ENCODE measurements around the genes CA4 and METTL2A.

DNA sequence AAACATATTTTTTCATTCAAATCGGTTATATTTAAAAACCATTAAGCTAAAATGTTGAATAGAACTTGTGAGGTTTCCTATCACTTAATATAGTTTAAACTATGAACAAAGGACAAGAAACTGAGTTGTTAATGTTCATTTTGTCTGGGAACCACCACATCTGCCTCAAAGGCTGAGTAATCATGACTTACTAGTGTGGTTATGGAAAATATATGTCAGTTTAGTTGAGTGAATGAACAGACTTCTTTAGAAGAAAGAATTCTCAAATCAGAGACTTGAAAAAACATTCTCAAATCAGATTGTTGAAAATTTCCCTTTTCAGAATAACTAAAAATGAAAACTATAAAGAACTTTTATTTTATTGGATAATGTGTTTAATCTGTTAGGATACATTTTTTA lies 55.0 kb downstream of the VMP1 start:
- PRO-cap: no peak
- RRBS, 2 experiments: no CpG with 5 or more reads among the region's 1 CpG

GRCh38 chr17:59790825-59791417 lies 83.5 kb downstream of the VMP1 start:
- PRO-cap: no peak
- RRBS, 2 experiments: no CpG with 5 or more reads among the region's 7 CpGs

GRCh38 chr17:59837362-59837730 lies 55.4 kb downstream of the TUBD1 start:
- PRO-cap: no peak
- RRBS, 2 experiments: no CpG with 5 or more reads among the region's 4 CpGs

GRCh38 chr17:60086916-60087737 lies 8.4 kb upstream of the HEATR6 start:
- PRO-cap: no peak
- RRBS, 2 experiments: no CpG with 5 or more reads among the region's 8 CpGs

DNA sequence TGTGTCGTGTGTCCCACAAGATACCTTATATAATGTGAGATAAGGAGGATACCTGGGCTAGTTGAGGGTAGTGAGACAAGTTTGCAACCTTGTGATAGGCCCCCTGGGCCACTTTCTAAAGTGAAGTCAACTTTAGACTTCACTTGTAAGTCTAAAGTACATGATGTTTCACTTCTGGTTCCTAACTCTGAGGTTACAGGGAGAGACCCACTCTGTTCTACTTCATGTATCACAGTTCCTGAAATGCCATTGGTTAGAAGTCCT lies 10.7 kb upstream of the HEATR6 start:
- PRO-cap: no peak
- RRBS, 2 experiments: no CpG with 5 or more reads among the region's 1 CpG

- PRO-cap: no peak
- RRBS, 2 experiments: 5 to 57% methylated on average over 11 of the region's 34 CpGs
These were observed at the start of gene CA4 for GRCh38 chr17:60149516-60150064. Gene CA4 (plus strand): TSS chr17:60149973.

- PRO-cap: no peak
- RRBS, 2 experiments: no CpG with 5 or more reads among the region's 3 CpGs
These were observed 50.9 kb downstream of the USP32 start for GRCh38 chr17:60340970-60341575.

- PRO-cap: no peak
- RRBS, 2 experiments: 41 to 73% methylated on average over 39 of the region's 74 CpGs
These were observed 825 bp upstream of the CHCT1 start for GRCh38 chr17:60421096-60422231.

DNA sequence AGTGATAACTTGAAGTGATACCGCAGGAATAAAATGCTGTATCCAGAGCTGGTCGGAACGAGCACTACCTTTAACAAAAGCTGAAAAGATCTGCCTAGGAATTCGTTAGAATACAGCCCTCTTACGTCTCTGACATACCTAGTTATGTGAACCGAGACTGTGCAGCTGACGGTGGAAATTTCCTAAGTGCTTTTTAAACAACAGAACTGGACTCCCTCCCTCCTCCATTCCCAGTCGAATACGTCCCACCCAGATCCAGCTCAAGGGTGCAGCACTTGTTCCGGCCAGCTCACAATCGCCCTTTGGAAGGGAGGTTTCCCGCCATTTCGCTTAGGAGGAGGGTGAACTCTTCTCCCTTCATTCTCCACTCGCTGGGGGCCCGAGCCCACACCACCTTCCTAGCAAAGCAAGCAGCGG lies 536 bp upstream of the PPM1D start:
- PRO-cap: bidirectional peak, plus-strand start at position 360 of the sequence, minus-strand start at position 304 of the sequence
- RRBS, 2 experiments: no CpG with 5 or more reads among the region's 16 CpGs

DNA sequence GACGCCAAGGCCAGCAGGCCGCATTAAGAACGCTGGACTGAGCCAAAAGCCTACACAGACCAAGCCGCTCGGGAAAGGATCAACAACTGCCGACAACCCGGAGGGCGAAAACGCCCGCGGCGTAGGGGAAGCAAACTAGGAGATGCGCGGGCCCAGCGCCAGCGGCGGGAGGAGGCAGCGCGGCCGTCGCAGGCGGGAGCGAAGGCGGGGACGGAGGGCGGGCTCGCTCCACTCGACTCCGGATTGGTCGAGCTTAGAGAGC lies 196 bp upstream of the PPM1D start:
- PRO-cap: bidirectional peak, plus-strand start outside the sequence, minus-strand start at position 144 of the sequence
- RRBS, 2 experiments: 10% methylated on average over 2 of the region's 30 CpGs; no CpG with 5 or more reads in 1 of the 2 experiments

GRCh38 chr17:61139162-61139730 lies 260.4 kb upstream of the TBX2 start:
- PRO-cap: no peak
- RRBS, 2 experiments: no CpG with 5 or more reads among the region's 6 CpGs

DNA sequence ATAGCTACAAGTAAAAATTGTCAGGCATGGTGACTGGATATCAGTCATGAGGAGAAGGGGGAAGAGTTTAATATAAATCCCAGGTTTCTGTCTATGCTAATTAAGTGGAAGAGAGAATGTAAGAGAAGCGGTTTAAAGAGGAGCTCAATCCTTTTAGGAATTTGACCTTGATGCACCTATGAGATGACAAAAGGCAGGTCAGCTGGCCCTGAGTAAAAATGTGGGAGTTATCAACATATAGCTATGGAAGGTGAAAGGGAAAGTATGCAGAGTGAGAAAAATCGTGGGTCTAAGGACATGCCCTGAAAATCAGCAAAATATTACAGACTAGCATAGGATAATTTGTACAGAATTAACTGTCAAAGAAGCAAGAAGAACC lies 210.0 kb upstream of the TBX2 start:
- PRO-cap: no peak
- RRBS, 2 experiments: no CpG with 5 or more reads among the region's 2 CpGs

DNA sequence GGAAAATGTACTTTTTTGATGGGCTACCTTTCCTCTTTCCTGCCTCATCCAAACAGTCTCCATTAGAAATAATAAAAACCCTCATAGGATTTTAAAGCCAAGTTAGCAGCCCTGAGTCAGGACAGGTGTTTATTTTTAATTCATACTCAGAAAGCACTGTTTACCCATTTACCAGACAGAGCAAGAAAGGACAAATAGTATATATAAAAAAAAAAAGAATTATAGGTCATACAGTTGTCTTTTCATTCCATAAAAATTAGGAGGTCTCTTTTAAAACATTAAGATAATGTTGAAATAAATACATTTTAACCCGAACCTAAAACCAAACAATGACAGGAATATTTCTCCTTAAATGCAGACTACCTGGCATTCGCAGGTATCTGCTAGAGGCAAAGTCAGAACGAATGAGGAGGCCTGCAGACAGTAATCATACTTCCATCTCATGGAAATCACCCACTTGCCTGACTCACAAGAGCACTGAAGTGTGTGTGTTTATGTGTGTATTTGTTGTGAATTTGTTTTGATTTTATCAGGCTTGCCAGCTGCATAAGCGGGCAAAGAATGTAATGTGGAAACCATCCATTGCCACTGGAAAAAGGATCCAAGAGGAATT lies 198.7 kb upstream of the TBX2 start:
- PRO-cap: no peak
- RRBS, 2 experiments: no CpG with 5 or more reads among the region's 4 CpGs

- PRO-cap: no peak
- RRBS, 2 experiments: no CpG with 5 or more reads among the region's 9 CpGs
These were observed 147.6 kb upstream of the TBX2 start for GRCh38 chr17:61251965-61252582.

- PRO-cap: bidirectional peak, plus-strand start at chr17:61411355, minus-strand start at chr17:61411294; bidirectional peak, plus-strand start at chr17:61411609, minus-strand start at chr17:61411633
- RRBS, 2 experiments: 64 to 74% methylated on average over 27 to 32 of the region's 86 CpGs
These were observed 11.4 kb downstream of the TBX2 start for GRCh38 chr17:61410863-61411711.

GRCh38 chr17:61945014-61945556 lies 17.3 kb upstream of the INTS2 start:
- PRO-cap: no peak
- RRBS, 2 experiments: no CpG with 5 or more reads among the region's 3 CpGs

GRCh38 chr17:61980518-61981008 lies 52.8 kb upstream of the INTS2 start:
- PRO-cap: no peak
- RRBS, 2 experiments: no CpG with 5 or more reads among the region's 6 CpGs

DNA sequence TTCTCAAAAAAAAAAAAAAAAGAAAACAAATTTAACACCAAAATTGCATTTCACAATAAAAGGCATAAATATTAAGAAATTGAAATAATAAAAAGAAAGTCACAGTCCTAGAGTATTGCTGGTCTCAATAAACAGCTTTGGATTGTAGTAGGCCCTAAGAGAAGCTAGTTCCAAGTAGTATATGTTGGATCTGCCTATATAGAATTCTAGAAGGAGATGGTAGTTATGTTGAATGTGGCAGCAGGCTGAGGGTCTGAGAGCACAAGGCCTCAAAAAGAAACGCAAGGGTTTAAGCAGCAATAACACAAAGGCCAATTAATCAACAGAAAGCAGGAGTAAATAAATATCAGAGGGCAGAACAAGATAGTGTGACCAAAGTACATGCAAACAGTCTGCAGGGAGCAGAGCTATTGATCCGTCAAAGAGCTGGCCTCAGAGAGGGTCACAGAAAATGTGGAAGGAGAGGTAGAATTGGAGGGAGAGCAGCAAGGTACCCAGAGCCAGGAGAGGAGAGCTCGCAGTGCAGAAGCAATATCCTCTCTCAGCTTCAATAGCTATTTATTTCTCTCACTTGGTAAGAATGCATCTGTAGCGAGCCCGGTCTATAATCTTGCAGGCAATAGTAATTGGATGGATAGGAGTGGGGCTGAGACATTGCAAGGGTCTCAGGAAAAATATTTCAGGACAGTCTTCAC lies 25.1 kb upstream of the MED13 start:
- PRO-cap: no peak
- RRBS, 2 experiments: no CpG with 5 or more reads among the region's 5 CpGs

DNA sequence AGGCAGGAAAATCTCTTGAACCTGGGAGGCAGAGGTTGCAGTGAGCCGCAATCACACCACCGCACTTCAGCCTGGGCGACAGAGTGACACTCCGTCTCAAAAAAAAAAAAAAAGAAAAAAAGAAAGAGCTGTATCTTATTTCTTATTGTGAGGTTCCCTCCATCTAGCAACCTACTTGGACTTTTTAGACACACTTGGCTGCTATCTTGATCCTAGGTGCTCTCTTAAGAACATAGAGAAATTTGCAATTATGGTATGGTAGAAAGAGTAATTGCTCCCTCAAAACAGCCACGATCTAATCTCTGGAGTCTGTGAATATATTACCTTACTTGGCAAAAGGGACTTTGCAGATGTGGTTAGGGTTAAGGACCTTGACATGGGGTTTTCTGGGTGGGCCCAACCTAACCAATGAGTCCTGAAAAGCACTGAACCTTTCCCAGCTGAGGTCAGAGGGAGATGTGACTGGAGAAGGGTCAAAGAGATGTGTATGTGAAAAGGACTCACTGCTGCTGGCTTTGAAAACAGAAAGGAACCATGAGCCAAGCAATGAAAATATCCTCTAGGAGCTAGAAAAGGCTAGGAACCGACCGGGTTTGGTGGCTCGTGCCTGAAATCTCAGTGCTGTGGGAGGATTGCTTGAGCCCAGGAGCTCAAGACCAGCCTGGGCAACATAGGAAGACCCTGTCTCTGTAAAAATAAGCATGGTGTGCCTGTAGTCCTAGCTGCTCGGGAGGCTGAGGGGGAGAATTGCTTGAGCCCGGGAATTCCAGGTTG lies 26.7 kb upstream of the MED13 start:
- PRO-cap: no peak
- RRBS, 2 experiments: no CpG with 5 or more reads among the region's 10 CpGs

DNA sequence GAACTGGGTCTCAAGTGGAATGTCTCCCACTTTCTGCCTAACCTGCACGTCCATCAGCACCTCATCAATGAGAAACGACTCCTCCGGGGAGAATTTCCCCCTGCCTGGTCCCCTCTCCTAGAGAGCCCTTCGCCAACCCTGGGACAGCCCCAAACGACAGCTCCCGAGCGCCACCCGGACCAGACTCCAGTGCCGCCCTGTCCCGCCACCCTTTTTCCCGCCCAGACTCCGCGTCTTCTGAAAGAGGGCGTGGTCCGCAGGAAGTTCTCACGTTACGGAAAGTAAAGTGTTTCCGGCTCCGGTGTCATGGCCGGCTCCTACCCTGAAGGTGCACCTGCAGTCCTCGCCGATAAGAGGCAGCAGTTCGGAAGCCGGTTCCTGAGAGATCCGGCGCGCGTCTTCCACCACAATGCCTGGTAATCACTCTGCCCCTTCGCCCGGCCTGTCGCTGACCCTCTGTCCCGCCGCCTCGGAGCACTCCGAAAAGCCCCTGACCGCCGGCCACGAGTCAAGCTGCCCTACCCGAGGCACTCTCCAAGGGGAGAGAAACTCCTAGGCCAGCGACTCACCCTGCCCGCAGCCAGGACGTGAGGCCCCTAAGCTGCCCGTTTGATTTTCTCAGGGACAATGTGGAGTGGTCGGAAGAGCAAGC lies at the start of gene METTL2A:
TSS of gene METTL2A (plus strand) at position 301 of the 652 bp plus-strand sequence.
- PRO-cap: bidirectional peak, plus-strand start at position 339 of the sequence, minus-strand start at position 191 of the sequence
- RRBS, 2 experiments: no CpG with 5 or more reads among the region's 44 CpGs